ENCODE data around the genes CNPY2 and IL23A.

- PRO-cap, 3 experiments: no peak in any of the 3 experiments
- RAMPAGE, long total RNA, 2 experiments: no peak in any of the 2 experiments
- RRBS: no CpG with 5 or more reads among the region's 7 CpGs
Observed at GRCh38 chr12:55736958-55737686, 5.8 kb upstream of the GDF11 start.

DNA sequence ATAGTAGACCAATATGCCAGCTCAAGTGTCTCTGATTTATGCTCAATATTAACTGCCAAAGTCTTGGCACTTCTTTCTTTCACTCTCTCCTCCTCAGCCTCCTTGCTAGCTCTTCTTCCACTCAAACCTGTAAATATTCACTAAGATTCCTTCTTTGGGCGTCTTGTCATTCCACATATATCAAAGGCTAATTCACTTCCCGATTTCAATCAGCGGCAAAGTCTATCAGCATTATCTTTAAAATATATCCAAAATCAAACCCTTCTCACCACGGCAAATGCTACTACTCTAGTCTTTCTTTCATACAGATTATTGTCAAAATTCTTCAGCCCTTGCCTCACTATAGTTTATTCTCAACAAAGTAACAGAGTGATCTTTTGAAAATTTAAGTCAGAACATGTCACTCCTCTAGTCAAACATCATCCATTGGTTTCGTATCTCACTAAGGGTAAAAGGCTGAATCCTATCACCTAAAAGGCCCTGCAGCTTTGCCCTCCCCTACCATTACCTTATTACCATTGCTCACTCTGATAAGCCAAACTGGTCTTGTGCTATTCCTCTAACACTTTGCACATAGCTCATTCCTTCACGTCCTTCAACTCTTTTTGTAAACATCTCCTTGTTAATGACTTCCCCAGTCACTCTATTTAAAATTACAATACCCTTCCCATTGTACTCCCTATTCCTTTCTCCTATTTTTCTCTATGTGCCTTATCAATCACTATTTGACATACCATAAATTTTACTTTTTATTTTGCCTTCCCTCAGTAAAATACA is 5.7 kb downstream of the SARNP start:
- PRO-cap, 3 experiments: no peak in any of the 3 experiments
- RAMPAGE, long total RNA, 2 experiments: no peak in any of the 2 experiments
- RRBS: no CpG with 5 or more reads among the region's 6 CpGs

DNA sequence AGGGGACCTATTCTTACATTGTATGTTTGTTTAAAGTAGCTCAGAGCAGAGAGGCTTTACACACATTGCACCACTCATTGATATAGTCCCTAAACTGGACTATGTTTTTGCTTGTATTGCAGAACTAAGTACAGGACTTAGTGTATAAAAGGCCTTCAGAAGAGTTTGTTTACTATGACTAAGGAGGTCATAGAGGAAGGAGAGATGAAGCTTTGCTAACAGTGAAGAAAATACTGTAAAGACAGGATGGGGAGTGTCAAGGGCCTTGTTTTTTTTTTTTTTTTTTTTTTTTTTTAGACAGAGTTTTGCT is 917 bp upstream of the DGKA start:
- PRO-cap, 3 experiments: no peak in any of the 3 experiments
- RAMPAGE, long total RNA, 2 experiments: no peak in any of the 2 experiments

GRCh38 chr12:55935264-55936741 is 4.8 kb downstream of the DGKA start:
- PRO-cap, 3 experiments: peak in 2 of 3 experiments; most common plus-strand start chr12:55935837 (in 2); most common minus-strand start chr12:55935730 (in 2)
- RAMPAGE, long total RNA, 2 experiments: start-site peak on the plus strand in 1 of 2 experiments, at chr12:55935701-55935915 at its widest, 22 to 38 reads per replicate
- RRBS: no CpG with 5 or more reads among the region's 38 CpGs

GRCh38 chr12:55941708-55942646 is 11.0 kb downstream of the DGKA start:
- PRO-cap, 3 experiments: no peak in any of the 3 experiments
- RAMPAGE, long total RNA, 2 experiments: no peak in any of the 2 experiments
- RRBS: no CpG with 5 or more reads among the region's 9 CpGs

DNA sequence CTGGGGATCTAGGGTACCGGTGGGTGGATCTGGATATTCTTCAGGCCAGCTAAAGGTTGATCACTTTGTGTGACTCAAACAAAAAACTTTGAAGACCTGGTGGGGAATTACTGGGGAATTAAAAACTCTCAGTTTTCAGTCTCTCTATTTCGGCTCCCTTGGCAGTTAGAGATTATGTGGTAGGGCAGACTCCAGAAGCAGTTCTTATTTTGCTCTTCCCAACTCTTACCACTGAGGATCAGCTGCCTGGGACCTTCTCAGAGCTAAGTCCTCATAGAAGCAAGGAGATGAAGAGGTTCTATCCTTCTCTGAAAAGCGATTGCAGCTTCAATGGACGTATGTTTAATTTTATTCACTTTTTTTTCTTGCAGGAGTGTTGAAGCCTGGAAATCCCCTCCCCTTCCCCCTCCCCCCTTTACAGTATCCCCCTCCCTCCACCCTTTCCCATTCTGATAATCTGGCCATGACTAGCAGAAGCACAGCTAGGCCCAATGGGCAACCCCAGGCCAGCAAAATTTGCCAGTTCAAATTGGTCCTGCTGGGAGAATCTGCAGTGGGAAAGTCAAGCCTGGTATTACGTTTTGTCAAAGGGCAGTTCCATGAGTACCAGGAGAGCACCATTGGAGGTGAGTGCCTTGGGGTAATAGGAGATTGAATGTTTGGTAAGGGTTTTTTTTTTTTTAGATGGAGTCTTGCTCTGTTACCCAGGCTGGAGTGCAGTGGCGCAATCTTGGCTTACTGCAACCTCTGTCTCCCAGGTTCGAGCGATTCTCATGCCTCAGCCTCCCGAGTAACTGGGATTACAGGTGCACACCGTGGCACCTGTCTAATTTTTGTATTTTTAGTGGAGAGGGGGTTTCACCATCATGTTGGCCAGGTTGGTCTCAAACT is 10.3 kb upstream of the SUOX start:
- PRO-cap, 3 experiments: no peak in any of the 3 experiments
- RAMPAGE, long total RNA, 2 experiments: no peak in any of the 2 experiments
- RRBS: no CpG with 5 or more reads among the region's 10 CpGs

DNA sequence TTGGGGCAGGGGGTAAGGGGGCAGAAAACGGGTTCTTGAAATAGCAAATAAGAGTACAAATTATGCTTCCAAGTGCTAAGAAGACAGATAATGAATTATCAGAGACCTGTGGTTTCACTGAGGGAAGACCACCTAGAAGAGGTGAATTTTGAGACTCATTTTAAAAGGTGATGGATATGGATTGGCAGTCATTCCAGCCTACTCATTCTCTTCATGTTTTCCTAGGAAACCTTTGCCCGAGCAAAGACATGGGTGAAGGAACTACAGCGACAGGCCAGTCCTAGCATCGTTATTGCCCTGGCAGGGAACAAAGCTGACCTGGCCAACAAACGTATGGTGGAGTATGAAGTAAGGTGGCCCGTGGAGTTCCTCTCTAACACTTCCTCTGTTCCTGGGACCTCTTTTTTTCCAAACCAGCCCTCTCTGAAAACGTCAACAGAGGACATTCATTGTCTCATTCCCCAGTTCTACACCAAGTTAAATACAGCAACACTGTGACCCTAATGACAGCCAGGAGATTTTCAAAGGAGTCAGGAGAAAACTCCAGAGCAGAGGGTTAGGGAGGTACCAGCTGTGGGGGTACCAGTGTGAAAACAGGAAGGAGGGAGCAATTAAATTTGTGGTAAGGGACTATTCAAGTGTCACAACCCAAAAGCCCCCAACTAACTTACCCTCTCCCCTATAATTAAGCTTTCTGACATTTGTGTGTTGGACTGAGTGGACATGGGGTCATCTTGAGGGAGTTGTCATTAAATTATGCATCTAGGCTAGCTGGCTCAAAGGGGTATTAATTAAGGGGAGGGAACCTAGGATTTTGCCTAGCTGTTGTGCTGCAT is 6.4 kb upstream of the SUOX start:
- PRO-cap, 3 experiments: no peak in any of the 3 experiments
- RAMPAGE, long total RNA, 2 experiments: no peak in any of the 2 experiments
- RRBS: no CpG with 5 or more reads among the region's 7 CpGs

GRCh38 chr12:55996334-55996975 is 621 bp upstream of the SUOX start:
- PRO-cap, 3 experiments: no peak in any of the 3 experiments
- RAMPAGE, long total RNA, 2 experiments: no peak in any of the 2 experiments
- RRBS: 2% methylated on average over 3 of the region's 18 CpGs

DNA sequence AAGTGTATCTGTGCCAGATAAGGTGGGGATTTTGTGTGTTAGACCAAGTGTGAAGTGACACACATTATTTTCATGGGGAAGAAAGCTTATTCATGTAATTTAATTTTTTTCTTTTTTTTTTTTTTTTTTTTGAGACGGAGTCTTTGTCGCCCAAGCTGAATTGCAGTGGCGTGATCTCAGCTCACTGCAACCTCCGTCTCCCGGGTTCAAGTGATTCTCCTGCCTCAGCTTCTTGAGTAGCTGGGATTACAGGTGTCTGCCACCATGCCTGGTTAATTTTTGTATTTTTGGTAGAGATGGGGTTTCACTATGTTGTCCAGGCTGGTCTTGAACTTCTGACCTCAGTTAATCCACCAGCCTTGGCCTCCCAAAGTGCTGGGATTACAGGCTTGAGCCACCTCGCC is 2.5 kb downstream of the RPS26 start:
- PRO-cap, 3 experiments: no peak in any of the 3 experiments
- RAMPAGE, long total RNA, 2 experiments: no peak in any of the 2 experiments
- RRBS: no CpG with 5 or more reads among the region's 6 CpGs

GRCh38 chr12:56045334-56046022 is 3.8 kb downstream of the RPS26 start:
- PRO-cap, 3 experiments: no peak in any of the 3 experiments
- RAMPAGE, long total RNA, 2 experiments: no peak in any of the 2 experiments
- RRBS: no CpG with 5 or more reads among the region's 11 CpGs

GRCh38 chr12:56085020-56085471 is 5.1 kb downstream of the ERBB3 start:
- PRO-cap, 3 experiments: no peak in any of the 3 experiments
- RAMPAGE, long total RNA, 2 experiments: no peak in any of the 2 experiments
- RRBS: no CpG with 5 or more reads among the region's 14 CpGs

GRCh38 chr12:56112815-56113805 is 3.3 kb upstream of the RPL41 start:
- PRO-cap, 3 experiments: no peak in any of the 3 experiments
- RAMPAGE, long total RNA, 2 experiments: no peak in any of the 2 experiments
- RRBS: no CpG with 5 or more reads among the region's 8 CpGs

DNA sequence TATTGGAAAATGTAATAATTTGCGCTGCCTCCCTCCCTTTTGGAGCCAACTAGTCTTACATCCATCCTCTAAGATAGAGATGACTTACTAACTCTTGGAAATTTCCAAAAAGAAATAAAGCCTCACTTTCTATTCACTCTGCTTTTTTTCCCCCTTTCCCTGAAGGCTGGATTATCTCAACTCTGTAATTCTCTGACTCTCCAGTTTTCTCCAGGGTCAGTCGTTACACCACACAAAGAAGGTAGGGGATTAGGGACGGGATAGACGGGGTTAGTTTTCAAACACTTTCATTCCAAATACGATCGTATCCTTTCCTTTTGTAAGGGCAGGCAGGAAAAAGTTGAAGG is 715 bp upstream of the ESYT1 start:
- PRO-cap, 3 experiments: no peak in any of the 3 experiments
- RAMPAGE, long total RNA, 2 experiments: no peak in any of the 2 experiments
- RRBS: no CpG with 5 or more reads among the region's 6 CpGs

DNA sequence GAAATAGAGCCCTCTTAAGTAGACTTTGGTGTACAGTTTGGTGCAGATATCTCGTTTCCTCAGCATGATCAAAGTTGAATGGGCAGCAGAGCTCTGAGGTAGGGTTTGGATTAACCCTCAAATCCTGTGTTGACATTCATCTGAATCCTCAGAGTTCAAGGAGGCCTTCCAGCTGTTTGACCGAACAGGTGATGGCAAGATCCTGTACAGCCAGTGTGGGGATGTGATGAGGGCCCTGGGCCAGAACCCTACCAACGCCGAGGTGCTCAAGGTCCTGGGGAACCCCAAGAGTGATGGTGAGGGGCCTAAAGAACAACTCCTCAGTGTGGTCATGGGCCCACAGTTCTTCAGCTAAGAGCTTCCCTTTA is 1.3 kb downstream of the MYL6 start:
- PRO-cap, 3 experiments: no peak in any of the 3 experiments
- RAMPAGE, long total RNA, 2 experiments: no peak in any of the 2 experiments
- RRBS: no CpG with 5 or more reads among the region's 4 CpGs

GRCh38 chr12:56267381-56267994 is 746 bp downstream of the COQ10A start:
- PRO-cap, 3 experiments: peak in 2 of 3 experiments; most common plus-strand start chr12:56267682 (in 2); most common minus-strand start chr12:56267557 (in 1)
- RAMPAGE, long total RNA, 2 experiments: start-site peak on the plus strand in 1 of 2 experiments, at chr12:56267617-56267656 at its widest, 21 reads per replicate
- RRBS: no CpG with 5 or more reads among the region's 22 CpGs

DNA sequence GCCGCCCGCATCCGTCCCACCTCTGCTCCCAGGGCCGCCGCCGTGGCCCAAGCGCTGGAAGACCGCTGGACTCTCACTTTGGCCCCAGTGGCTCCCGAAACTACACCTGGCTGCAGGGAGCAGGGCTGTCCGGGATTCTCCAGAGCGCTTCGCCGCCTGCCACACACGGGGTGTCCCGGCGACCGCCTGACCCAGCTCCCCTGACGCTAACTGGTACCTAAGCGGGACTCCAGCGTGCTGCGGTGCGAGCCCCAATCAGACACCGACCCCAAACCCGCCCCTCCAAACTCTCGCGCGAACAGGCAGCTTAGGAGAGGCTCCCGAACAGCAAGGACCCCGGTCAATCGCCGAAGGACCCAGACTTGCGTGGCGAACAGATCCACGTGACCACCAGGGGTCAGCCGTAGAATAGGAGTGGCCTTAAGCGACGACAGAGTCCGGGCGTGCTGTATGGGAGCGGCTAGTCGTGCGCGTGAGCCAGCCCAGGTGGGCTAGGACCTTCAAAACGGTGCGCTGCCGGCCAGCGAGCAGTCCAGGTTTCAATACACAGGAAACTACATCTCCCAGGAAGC is at the start of gene CNPY2:
CNPY2 (minus strand) TSS at position 188 of the 572 bp plus-strand sequence.
- PRO-cap, 3 experiments: peak in 3 of 3 experiments; most common plus-strand start position 310 of the sequence (in 3); most common minus-strand start position 544 of the sequence (in 3)
- RAMPAGE, long total RNA, 2 experiments: start-site peak on the minus strand in 2 of 2 experiments, centred at positions 159 to 172 of the sequence, 1,267 to 1,667 reads per replicate
- RRBS: 2% methylated on average over 23 of the region's 47 CpGs

- PRO-cap, 3 experiments: no peak in any of the 3 experiments
- RAMPAGE, long total RNA, 2 experiments: no peak in any of the 2 experiments
- RRBS: no CpG with 5 or more reads among the region's 9 CpGs
Observed at GRCh38 chr12:56322894-56323736, 7.3 kb upstream of the CNPY2 start.

- PRO-cap, 3 experiments: no peak in any of the 3 experiments
- RAMPAGE, long total RNA, 2 experiments: no peak in any of the 2 experiments
- RRBS: no CpG with 5 or more reads among the region's 8 CpGs
Observed at GRCh38 chr12:56338562-56339192, at the start of gene IL23A. TSS of gene IL23A (plus strand) at chr12:56338884.

GRCh38 chr12:56469637-56470060 is 1.3 kb downstream of the SPRYD4 start:
- PRO-cap, 3 experiments: no peak in any of the 3 experiments
- RAMPAGE, long total RNA, 2 experiments: no peak in any of the 2 experiments

DNA sequence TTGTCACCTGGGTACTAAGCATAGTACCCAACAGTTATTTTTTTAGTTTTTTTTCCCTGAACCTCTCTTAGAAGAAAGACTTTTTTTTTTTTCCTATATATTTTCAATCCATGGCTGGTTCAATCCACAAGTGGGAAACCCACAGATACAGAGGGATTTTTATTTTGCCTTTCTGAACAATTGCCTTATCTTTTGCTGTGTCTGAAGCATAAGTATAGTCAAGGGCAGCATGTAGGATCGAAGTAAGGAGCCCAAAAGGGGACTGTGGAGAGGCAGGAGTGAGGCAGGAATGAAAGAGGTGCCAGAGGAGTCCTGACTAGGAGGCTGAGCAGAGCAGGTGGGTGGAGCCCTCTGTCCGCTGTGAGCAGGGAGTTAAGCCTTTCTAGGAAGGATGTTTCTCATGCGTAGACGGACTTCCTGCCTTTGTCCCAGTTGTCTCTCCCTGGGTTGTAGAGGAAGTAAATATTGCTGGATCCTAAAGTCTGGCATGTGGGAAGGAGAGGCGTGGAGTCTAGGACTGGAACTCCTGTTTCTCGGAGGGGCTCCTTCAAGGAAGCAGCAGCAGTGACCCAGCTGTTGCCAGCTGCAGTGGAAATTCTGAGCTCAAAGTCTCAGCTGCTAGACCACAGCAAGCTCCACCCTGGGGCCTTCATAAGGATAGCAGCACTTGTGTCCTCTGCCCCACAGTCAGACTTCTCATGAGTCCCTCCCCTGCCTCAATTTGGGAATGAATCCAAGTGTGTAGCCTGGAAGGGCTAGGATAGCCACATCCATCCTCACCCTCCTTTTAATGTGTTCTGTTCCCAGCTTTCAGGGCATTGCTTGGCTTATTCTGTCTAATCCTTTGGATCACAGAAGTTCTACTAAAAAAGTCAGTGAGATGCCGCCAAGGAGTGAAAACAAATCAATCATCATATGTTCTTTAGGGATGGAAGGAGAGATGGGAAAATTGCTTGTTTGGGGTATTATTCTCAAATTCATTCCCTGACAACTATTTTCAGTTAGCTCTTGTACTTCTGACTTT is 44.0 kb downstream of the RBMS2 start:
- PRO-cap, 3 experiments: peak in 3 of 3 experiments; most common plus-strand start position 505 of the sequence (in 2); most common minus-strand start position 348 of the sequence (in 1)
- RAMPAGE, long total RNA, 2 experiments: no peak in any of the 2 experiments
- RRBS: no CpG with 5 or more reads among the region's 7 CpGs

Data from testis (tissue), 5 donors.